NCI-H460 (cell line): ENCODE measurements around a stretch of chr22.

DNA sequence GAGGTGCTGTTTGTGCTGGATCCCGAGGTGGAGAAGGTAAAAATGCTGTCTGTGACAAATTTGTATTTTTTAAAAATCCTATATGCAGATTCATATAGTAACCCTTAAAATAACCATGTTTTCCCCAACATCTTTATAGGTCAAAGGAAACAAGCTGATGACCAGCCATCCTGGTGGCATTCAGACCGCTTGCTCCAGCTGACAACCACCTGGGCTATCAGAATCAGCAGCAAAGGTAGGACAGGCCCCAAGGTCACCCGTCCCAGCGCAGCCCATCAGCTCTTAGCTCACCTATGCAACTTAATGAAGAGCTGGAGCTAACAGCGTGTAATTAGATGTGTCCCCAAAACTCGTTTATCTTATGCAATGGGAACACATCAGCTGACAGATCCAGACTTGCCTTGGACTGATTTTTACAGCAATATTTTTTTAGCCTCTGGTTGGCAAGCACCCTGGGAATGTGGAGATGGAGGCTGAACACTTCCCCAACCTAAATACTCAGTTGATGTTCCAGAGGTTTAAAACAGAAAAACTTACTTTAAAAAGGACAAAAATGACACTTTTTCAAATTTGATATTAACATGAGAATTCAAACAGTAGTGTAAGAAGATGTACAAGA is 76.0 kb downstream of the PACSIN2 start:
RAMPAGE:
- cytosol, long total RNA: no peak
- long total RNA: no peak
- nucleus, long total RNA: no peak

DNA sequence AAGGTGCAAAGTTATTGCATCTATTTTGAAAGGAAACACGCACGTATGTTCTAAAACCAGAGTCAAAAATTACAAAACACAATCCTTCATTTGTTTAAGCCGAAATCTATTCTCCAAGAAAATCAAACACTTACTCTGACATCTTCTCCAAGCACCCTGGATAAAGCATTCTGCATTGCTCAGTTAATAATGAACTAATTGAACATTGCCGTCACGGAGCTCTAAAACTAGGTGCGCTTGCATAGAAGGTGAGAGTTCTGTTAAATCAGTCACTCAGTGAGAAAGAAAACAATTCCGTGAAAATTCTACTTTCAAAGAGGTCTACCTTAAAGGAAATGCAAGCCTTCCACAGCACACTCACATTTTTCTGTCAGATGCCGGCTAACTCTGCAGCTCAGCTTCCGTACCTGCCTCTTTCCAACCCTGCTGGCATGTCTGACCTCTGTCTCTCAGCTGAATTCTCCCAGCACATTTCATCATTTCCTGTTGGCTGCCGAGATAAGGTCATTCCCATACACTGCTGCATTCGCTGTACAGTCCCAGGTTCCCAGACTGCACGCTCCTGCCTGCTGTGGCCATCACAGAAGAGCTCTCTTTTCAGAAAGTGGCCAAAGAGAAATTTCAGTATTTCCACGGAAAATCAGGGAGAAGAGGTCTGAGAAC is 55.4 kb downstream of the PACSIN2 start:
RAMPAGE:
- cytosol, long total RNA: no peak
- long total RNA: start-site peak on the minus strand centred at position 439 of the sequence, 73 bp wide, 97 and 125 reads in 2 replicates
- nucleus, long total RNA: start-site peak on the minus strand centred at position 422 of the sequence, 108 bp wide, 33 and 82 reads in 2 replicates

DNA sequence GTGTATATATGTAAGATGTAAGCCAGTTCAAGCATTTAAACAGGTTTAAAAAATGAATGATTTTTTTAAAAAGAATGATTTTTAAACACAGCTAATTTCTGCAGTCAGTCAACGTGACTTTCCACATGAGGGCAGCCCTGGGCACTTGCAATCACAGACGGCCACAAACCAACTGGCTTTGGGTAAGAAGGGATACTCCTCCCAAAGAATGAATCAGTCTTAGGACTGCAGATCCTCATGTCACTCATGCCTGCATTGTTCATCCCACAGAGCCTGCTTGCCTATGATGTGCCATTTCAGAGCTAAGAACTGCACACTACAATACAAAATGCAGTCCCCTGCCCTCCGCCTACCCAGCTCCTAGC is 24.9 kb downstream of the PACSIN2 start:
RAMPAGE:
- cytosol, long total RNA: no peak
- long total RNA: no peak
- nucleus, long total RNA: no peak

RAMPAGE:
- cytosol, long total RNA: no peak
- long total RNA: no peak
- nucleus, long total RNA: no peak
Observed at GRCh38 chr22:43002195-43002749, 12.7 kb downstream of the PACSIN2 start.

DNA sequence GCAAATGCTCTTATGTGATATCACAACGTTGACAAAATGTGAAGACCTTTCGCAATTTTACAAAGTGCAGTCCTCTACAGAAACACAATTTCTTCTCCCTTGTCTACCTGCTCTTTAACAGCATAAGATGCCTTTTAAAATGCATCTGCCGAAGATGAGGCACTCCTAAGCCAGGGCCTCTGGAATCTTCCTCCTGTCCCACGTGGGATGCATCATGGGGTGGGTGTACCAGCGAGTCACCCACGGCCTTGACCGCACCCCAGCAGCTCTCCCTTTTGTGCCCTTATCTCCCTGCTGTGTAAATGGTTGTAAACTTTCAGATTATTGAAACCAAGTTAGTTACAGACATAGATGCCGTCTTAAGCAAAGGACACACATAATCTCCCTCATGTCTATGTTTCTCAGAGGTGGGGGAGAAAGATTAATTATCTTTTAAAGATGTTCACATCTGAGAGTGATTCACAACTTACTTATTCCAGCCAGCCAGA is 11.3 kb downstream of the PACSIN2 start:
RAMPAGE:
- cytosol, long total RNA: no peak
- long total RNA: no peak
- nucleus, long total RNA: no peak

DNA sequence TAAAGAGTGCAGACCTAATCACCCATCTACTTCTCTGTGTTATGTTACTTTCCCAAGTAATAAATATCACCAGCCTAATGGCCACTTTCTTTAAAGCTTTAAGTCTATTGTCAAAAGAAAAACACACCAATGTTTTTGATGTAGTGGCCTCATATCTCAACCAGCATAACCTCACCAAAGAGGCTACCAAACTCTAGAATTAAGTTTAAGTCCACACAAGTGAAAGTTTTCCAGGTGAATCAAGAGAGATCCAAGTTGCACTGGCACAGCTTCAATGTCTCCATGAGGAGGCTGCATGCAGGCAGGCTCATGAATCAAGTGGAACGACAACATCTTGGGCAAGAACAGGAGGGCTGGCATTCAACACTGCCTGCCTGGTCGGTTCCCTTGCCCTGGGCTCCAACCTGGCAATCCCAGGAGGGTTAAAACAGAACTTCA is 1.7 kb downstream of the PACSIN2 start:
RAMPAGE:
- cytosol, long total RNA: no peak
- long total RNA: no peak
- nucleus, long total RNA: no peak

GRCh38 chr22:43126690-43127452 is 16.3 kb downstream of the BIK start:
RAMPAGE:
- cytosol, long total RNA: no peak
- long total RNA: no peak
- nucleus, long total RNA: no peak

DNA sequence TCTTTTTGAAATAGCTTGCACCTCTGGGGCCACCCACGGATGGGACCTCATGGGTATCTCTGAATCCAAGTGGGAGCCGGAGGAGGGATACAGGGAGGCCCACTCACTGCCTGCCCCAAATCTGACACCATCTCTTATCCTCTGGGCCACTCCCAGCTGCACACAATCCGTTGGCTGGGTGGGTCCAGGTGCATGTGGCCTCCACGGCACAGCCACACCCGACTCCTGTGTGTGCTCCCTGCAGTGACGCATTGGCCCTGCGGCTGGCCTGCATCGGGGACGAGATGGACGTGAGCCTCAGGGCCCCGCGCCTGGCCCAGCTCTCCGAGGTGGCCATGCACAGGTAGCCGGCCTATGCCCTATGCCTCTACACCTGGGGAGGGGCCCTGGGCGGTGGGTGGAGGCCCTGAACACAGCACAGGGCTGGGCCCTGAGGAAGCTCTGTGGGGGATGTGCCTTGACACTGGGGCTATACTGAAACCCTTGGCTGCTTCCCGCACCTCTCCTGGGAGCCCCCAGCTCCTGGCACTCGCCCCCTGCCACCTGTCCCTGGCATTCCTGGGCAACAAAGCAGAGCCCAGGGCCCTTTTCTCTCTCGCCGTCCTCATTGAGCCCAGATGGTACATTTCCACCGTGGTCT is 15.6 kb downstream of the MCAT start:
RAMPAGE:
- cytosol, long total RNA: no peak
- long total RNA: no peak
- nucleus, long total RNA: no peak

GRCh38 chr22:43217748-43218448 is 31.0 kb upstream of the TTLL12 start:
RAMPAGE:
- cytosol, long total RNA: no peak
- long total RNA: no peak
- nucleus, long total RNA: no peak

RAMPAGE:
- cytosol, long total RNA: no peak
- long total RNA: no peak
- nucleus, long total RNA: no peak
Observed at GRCh38 chr22:43233370-43234195, 46.6 kb upstream of the TTLL12 start.

DNA sequence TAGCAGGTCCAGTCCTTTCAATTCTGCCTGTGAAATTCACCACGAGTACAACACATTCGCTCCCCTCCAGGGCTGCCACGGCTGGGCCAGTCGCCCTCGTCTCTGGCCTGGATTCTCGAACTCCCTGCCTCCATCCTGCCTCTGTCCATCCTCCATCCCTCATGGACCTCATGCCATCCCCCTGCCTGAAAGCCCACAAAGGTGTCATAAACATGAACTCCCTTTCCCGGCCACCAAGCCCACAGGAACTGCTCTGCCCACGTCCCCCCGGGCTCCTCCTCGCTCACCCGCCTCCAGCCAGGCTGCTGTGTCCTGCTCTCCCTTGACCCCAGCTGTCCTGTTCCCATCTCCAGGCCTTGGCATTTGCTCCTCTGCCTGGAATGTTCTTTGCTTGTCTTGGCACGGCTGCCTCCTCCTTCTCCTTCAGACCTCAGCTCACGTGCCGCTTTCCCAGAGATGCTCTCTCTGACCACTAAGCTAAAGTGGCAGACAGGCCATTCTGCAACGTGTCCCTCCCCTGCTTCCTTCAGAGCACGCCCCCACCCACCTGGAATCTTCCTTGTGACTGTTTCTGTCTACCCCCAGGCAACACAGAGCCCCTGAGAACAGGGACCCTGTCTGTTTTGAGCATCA is 41.9 kb downstream of the SCUBE1 start:
RAMPAGE:
- cytosol, long total RNA: no peak
- long total RNA: no peak
- nucleus, long total RNA: no peak

DNA sequence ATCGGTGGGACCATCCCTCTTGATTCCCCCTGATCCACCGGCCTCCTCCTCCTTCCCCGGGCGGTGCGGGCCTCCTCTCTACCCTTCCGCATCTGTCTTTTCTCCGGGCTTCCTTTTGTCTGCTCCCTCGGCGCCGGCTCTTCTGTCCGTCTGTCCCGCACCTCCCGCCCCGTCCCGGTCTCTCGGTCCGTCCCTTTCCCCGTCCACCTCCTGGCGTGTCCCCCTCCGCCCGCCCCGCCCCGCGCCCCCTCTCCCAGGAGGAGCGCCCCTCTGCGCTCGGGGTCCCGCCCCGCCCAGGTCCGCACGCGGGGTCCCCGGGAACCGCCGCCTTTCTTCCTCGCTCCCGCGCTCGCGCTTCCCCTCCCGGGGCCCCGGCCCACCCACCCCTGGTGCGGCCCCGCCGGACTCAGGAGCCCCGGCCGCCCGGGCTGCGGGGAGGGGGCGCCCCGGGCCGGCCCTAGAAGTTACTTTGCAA is 562 bp downstream of the SCUBE1 start:
RAMPAGE:
- cytosol, long total RNA: no peak
- long total RNA: no peak
- nucleus, long total RNA: no peak

GRCh38 chr22:43390908-43391775 is 20.7 kb upstream of the MPPED1 start:
RAMPAGE:
- cytosol, long total RNA: no peak
- long total RNA: no peak
- nucleus, long total RNA: no peak

GRCh38 chr22:43954444-43955196 is 622 bp upstream of the SAMM50 start:
RAMPAGE:
- cytosol, long total RNA: no peak
- long total RNA: no peak
- nucleus, long total RNA: no peak

DNA sequence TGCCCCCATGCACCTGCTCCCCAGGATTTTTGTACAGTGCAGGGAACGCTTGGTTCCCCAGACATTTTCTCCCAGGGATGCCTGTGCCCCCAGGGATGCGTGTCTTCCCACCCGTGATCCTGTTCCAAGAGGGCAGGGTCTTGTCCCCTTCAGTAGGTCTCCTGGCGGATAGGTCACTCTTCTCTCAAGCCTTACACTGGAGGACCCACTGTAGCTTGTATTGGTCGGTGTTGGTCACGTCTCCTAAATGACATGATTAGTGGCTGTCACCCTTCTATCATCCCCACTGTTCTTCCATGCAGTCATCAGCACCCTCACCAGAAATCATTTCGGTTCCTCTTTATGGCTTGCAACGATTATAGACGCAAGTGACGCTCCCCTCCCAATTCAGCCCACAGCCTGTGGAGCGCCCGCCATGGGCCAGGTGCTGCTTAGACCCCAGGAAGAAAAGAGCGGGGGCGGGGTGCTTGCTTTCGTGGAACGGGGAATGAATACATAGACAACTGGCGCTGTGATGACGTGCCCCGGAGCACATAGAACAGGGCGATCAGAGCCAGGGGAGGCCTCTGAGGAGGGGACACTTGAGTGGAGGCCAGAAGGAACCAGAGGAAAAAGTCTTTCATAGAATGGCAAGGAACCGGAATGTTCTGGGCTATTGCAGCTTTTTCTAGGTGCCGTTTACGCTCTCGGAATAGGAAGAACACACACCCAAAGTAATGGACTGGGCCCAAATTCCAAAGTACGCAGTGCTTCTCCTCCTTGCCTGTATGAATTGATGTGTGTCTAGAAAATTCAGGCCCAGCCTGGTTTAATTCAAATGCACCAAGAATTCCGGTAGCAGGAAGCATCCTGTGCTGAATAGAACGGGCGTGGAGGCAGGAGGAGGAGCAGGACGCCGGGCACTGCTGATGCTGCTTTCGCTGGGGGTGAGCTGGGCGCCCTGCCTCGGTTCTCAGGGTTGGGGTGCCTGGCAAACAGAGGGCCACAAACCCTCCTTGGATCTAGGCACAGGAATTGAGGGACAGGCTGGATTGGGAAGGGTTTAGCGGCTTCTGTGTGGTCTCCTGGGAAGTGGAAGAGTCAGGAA is 1.7 kb downstream of the PARVB start:
RAMPAGE:
- cytosol, long total RNA: no peak
- long total RNA: no peak
- nucleus, long total RNA: no peak

DNA sequence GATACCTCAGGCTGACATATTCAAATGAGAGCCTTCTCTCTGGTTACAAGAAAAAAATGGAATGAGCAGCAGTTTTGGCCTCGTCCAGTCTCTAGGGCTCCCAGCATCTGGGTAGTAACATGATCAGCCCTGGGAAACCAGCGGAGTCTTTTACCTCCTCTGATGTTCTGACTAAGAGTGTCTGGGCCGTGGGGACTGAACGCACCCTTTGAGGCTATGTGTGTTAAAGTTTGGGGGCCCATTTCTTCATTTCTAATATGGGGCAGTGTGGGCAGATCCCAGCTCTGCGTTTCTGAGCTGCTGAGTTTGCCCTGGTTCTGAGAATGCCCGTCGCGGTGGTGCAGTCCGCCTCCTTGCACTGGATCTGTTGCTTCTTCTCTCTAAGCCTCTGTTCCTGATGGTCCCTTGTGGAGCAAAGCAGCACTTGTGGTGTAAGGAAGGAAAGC is 8.1 kb downstream of the PARVB start:
RAMPAGE:
- cytosol, long total RNA: no peak
- long total RNA: no peak
- nucleus, long total RNA: no peak

DNA sequence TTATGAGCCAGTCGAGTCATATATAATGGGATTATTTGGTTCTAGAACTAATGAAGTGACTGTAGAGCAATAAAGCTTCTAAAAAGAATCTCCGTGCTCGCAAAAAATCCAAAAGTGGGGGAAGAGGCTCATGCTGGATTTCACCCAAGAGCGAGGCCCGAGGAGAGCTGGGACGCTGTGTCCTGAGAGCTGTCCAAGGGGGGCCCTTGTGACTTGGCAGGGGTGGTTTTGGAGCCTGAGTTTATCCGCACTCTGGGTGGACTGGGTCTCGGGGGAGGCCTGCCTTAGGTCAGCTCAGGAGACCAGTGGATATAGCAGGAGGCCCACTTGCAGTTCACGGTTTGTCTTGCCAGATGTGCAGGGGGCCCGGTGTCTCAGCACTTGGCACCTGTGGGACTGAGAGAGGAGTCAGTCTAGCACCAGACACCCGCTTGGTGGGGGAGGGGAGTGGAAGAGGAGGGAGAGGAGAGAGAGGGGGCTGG is 33.2 kb downstream of the PARVB start:
RAMPAGE:
- cytosol, long total RNA: no peak
- long total RNA: no peak
- nucleus, long total RNA: no peak

GRCh38 chr22:44307462-44308007 is 5.2 kb downstream of the SHISAL1 start:
RAMPAGE:
- cytosol, long total RNA: no peak
- long total RNA: no peak
- nucleus, long total RNA: no peak

DNA sequence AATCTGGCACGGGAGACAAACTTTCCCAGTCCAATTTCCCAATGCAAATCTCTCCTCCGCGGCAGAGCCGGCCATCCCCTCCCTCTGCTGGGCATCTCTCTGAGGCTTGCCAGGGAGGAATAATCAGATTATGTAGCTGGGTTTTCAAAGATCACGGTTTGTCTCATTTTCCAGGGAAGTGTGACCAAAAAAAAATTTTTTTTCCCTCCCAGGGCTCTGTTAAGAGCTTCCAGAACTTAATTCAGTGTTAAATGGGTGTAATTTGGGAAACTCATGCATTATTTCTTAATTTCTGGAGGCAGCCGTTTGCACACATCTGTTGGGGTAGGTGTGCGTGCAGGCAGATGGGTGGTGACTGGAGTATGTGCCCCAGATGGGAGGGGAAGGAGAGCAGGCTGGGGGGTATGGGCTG is 13.6 kb upstream of the SHISAL1 start:
RAMPAGE:
- cytosol, long total RNA: no peak
- long total RNA: no peak
- nucleus, long total RNA: no peak

RAMPAGE:
- cytosol, long total RNA: no peak
- long total RNA: no peak
- nucleus, long total RNA: no peak
Observed at GRCh38 chr22:44329072-44329674, 16.4 kb upstream of the SHISAL1 start.